Epidermal melanocyte (primary cell): ENCODE results near the genes AIPL1, ALOX12 and SLC16A13.

- RRBS: no CpG with 5 or more reads among the region's 8 CpGs
These were observed 429 bp downstream of the RPAIN start for GRCh38 chr17:5420464-5420757.

- RRBS: no CpG with 5 or more reads among the region's 16 CpGs
These were observed 13.8 kb upstream of the ENSG00000286190 start for GRCh38 chr17:5514334-5515311.

- RRBS: no CpG with 5 or more reads among the region's 9 CpGs
These were observed 20.0 kb upstream of the ENSG00000286190 start for GRCh38 chr17:5520647-5521290.

DNA sequence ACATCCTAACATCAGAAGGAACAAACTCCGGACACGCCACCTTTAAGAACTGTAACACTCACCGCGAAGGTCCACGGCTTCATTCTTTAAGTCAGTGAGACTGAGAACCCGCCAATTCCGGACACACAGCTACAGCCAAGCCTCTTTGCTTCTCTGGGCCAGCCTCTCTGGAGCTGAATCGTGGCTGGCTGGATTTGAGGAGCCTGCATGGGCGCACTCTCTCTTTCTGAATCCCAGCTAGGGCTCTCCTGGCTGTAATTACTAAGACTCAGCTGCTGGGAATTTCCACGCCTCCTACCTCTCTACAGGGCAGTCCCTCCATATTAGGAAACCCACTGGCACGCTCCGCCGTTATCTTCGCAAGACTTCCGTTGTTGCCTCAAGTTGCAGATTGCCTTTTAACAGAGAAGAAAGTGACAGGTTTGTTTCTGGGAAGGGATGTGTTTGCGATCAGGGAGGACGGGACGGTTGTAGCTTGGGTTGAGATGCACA lies 188.3 kb upstream of the NLRP1 start:
- RRBS: no CpG with 5 or more reads among the region's 18 CpGs

DNA sequence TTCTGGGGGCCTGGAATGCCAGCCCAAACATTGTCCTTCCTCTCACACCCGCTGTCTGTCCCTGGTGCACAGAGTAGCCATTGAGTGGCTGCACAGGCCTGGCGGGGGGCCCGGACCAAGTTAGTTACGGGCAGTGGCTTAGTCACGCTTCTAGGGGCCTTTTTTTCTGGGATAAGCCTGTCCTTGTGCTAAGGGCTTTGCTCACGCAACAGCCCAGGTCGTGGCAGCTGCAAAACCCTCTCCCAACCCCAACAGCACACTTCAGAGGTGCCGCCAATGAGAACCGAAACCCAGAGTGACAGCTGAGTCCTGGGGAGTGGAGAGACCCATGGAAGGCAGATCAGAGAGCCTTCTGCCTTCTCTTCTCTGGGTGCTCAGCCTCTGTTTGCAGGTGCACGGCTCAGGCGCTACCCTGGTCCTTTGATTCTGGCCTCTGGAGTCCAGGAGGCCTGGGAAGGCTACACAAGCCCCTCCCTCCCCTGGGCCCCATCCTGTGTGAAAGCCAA lies 9.0 kb downstream of the WSCD1 start:
- RRBS: no CpG with 5 or more reads among the region's 11 CpGs

DNA sequence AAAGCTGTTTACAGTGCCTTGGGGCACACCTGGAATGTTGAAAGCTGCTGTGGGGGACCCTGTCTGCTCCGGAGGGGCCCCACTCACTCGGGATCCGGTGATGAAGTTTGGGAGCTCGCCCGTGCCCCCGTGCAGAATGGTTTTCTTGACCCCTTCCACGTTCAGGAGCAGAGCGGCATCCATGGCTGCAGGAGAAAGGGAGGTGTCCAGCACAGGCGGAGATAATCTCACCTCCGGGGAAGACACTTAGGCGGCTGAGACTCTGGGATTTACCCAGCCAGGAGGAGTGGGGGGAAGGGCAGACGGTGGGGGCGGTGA lies at the start of gene AIPL1:
TSS of gene AIPL1 (minus strand) at position 200 of the 318 bp plus-strand sequence.
- RRBS: 42% methylated on average over 4 of the region's 13 CpGs

- RRBS: no CpG with 5 or more reads among the region's 15 CpGs
These were observed 24.1 kb downstream of the SLC13A5 start for GRCh38 chr17:6689027-6689602.

DNA sequence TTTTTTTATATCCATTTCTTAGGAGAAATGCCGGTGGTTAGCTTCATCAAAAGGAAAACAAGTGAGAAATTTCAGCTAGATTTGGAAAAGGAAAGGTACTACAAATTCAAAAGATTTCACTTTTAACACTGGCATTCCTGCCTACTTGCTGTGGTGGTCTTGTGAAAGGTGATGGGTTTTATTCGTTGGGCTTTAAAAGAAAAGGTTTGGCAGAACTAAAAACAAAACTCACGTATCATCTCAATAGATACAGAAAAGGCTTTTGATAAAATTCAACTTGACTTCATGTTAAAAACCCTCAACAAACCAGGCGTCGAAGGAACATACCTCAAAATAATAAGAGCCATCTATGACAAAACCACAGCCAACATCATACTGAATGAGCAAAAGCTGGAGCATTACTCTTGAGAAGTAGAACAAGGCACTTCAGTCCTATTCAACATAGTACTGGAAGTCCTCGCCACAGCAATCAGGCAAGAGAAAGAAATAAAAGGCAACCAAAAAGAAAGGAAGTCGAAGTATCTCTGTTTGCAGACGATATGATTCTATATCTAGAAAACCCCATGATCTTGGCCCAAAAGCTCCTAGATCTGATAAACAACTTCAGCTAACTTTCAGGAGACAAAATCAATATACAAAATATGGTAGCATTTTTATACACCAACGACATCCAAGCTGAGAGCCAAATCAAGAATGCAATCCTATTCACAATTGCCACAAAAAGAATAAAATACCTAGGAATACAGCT lies 2.8 kb upstream of the FBXO39 start:
- RRBS: no CpG with 5 or more reads among the region's 9 CpGs

GRCh38 chr17:6948869-6949115 lies 47.1 kb upstream of the ALOX12 start:
- RRBS: no CpG with 5 or more reads among the region's 4 CpGs

- RRBS: 26% methylated on average over 41 of the region's 90 CpGs
These were observed at the start of gene ALOX12 for GRCh38 chr17:6995273-6996461. Gene ALOX12, plus strand, starts transcription at chr17:6996049.

DNA sequence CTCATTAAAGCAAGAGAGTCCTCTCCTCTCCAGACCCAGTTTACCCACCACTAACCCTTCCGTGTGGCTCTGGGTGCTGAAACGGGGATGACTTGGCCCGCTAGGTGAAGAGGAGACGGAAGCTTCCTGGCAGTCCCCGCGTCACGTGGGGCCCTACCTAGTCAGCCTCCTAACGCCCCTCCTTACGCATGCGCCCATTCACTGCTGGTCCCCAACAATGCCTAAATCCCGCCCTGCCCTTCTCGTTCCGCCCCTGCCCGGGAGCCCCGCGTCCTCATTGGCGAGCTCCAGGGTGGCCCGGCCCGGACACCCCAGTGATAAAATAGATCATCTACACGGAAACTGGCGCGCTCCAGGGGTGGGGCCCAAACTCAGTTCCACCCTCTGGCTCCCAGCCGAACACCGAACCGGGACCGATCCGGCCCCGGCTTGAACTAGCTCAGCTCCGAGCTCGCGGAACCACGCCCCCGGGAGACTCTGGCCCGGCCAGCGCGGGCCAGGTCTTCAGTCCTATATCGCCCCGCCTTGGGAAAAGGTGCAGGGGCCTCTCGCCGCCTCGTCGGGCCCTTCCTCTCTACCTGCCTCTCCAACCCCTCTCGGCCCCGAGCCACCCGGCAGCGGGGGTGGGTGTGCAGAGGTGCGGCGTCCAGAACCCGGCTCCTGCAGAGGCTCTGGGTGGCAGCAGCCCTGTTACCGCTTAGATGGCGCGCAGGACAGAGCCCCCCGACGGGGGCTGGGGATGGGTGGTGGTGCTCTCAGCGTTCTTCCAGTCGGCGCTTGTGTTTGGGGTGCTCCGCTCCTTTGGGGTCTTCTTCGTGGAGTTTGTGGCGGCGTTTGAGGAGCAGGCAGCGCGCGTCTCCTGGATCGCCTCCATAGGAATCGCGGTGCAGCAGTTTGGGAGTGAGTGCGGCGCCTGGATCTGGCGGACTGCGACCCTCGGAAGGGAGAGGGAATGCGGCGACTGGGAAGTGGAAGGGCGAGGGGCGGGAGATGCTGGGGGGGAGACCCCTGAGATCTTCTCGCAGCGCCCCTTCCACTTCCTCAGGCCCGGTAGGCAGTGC lies at the start of gene SLC16A13:
TSS of gene SLC16A13 (plus strand) at position 334 of the 1,061 bp plus-strand sequence.
- RRBS: 3% methylated on average over 21 of the region's 79 CpGs

DNA sequence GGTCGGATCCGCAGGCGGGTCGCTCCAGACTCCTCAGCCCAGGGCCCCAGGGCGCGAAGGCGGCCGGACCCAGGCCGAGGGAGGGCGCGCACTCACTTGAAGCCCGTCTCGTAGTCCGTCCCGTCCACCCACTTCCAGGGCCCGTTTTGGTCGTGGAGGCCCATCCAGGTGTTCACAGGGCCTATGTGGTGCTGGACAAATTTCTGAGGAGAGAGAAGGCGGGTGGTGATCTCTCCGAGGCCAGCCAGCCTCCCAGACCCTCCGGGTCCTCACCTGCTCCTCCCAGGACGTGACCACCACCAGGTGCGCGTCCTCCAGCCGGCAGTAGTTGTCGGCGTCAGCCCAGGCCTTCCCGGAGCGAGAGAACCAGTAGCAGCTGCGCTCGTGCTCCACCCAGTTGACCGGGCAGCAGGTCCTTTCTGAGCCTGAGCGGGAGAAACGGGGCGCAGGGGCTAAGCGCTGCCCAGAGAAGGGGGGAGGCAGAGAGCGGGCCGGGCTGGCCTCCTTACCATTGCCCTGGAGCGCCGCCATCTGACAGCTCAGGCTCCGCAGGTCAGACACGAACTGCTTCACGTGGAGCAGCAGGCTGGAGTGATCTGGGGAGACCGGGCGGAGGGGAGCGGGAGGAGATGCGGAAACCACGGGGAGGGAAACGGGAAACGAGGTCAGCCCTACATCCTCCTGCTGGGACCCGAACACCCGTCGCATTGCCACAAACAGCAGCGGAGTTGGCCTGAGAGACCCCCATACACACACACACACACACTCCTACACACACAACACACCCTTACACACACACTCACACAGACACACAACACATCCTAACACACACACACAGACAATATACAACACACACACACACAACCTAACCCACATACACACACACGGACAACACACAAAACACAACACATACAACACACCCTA lies 5.0 kb downstream of the ASGR1 start:
- RRBS: 26% methylated on average over 13 of the region's 54 CpGs

DNA sequence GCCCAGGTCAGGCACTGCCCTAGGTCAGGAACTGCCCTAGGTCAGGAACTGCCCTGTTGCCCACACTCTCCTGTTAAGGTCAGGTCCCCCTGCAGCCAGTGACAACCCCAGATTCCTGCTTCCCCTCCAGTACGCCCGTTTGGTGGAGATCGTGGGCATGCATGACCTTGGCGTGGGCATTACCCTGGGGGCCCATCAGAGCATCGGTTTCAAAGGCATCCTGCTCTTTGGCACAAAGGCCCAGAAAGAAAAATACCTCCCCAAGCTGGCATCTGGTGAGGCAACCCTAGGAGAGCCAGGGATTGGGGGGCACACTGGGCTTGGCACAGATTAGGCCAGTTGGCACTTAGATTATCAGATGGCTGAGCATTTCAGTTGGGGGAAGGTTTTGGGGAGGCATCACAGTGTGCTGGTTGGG lies 1.7 kb downstream of the ACADVL start:
- RRBS: no CpG with 5 or more reads among the region's 5 CpGs

DNA sequence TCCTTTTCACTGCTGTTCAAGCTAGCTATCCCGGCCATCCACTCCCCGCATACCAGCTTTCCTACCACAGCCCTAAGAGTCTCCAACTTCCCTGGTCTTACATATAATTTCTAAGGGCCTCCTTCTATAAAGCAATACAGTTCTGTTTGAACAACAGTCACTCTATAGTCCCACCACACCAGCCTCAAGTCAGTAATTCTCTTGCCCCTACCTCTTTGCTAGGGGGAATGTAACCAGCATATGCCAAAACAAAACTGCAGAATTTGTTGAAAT lies 2.1 kb downstream of the PHF23 start:
- RRBS: 0% methylated on average over 1 of the region's 2 CpGs

DNA sequence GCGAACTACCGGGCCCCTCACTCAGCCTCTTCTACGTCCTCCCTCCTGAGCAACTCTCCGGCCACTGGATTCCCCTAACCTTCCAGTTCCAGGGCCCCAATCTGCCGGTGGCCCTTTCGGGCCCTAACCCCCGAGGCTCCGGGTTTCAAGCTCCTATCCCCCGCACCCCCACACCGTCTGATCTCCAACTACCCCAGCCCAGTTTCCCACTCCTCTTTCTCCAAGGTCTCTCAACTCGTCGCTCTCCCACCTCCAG lies 464 bp downstream of the PHF23 start:
- RRBS: 6% methylated on average over 5 of the region's 12 CpGs

GRCh38 chr17:7240152-7241120 lies 1.2 kb upstream of the PHF23 start:
- RRBS: no CpG with 5 or more reads among the region's 10 CpGs

DNA sequence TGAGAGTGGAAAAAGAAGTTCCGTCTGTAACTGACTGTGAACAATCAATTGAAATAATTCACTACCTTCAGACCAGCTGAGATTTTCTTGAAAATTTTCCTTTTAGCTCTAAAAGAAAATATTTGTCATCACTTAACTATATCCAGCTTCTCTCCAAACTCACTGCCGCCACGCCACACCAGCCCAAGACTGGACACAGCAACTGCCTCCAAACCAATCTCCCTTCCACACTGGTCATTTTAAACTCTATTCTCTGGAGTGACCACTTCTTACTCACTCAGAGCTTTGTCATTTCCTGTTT lies 3.8 kb upstream of the CLDN7 start:
- RRBS: no CpG with 5 or more reads among the region's 3 CpGs

GRCh38 chr17:7280071-7280416 lies 1.5 kb upstream of the SLC2A4 start:
- RRBS: no CpG with 5 or more reads among the region's 8 CpGs

DNA sequence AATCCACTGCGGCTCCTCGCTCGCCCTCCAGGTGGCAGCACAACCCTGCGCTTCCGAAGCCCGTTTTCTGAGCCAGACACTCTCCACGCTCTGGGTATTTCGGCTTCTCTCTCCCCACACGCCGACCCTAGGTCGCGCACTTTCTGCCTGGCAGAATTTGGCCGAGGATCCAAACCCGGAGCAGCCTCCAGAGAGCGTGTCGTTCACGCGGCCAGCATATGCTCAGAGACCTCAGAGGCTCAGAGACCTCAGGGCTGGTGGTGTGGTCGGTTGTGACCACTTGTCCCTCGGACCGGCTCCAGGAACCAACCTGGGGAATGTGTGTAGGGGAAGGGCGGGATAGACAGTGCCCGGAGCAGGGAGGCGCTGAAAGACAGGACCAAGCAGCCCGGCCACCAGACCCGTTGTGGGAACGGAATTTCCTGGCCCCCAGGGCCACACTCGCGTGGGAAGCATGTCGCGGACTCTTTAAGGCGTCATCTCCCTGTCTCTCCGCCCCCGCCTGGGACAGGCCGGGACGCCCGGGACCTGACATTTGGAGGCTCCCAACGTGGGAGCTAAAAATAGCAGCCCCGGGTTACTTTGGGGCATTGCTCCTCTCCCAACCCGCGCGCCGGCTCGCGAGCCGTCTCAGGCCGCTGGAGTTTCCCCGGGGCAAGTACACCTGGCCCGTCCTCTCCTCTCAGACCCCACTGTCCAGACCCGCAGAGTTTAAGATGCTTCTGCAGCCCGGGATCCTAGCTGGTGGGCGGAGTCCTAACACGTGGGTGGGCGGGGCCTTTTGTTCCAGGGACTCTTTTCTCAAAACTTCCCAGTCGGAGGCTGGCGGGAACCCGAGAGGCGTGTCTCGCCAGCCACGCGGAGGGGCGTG lies 586 bp upstream of the SLC2A4 start:
- RRBS: 3% methylated on average over 26 of the region's 62 CpGs

DNA sequence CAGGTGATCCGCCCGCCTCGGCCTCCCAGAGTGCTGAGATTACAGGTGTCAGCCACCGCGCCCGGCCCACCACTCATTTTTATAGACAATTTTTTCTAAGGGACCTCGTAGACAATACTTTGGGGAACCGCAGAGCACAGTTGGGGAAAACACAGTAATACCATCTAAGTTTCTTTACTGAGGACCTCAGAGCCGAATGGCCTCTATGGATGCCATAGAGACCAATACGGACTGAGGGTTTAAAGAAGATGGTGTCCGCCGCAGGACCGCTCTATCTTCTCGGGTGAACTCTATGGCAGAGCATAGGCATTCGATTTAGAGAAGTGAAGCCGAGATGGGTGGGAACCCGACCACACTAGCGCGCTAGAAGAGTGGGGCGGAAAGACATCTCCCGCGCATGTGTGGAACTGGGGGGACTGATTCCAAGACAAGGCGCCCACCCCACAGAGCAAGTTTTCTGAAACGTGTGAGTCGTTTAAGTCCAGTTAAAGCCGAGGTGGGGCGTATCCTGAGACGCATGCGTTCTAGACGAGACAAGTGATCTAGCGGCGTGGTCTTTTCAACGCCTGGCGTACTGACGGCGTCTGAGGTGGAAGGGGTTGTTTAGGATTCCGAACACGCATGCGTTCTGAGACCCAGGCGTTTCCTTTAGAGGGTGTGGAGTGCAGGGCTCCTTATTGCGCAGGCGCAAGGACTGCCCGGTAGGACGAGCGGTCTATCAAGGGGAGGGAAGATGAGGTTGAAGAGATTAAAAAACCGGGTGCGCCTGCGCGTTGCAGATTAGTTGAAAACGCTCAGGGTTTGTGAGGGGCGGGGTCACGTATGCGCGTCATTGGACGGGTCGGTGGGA lies 553 bp upstream of the EIF5A start:
- RRBS: no CpG with 5 or more reads among the region's 56 CpGs